OVCAR3 (cell line): ENCODE measurements around a stretch of chr2.

GRCh38 chr2:74489993-74490794 lies 7.3 kb downstream of the TTC31 start:
- RRBS, result 98% methylated on average over 4 of the region's 14 CpGs

GRCh38 chr2:74502088-74503247 lies 3.1 kb upstream of the LBX2 start:
- RRBS, result 49% methylated on average over 37 of the region's 78 CpGs

DNA sequence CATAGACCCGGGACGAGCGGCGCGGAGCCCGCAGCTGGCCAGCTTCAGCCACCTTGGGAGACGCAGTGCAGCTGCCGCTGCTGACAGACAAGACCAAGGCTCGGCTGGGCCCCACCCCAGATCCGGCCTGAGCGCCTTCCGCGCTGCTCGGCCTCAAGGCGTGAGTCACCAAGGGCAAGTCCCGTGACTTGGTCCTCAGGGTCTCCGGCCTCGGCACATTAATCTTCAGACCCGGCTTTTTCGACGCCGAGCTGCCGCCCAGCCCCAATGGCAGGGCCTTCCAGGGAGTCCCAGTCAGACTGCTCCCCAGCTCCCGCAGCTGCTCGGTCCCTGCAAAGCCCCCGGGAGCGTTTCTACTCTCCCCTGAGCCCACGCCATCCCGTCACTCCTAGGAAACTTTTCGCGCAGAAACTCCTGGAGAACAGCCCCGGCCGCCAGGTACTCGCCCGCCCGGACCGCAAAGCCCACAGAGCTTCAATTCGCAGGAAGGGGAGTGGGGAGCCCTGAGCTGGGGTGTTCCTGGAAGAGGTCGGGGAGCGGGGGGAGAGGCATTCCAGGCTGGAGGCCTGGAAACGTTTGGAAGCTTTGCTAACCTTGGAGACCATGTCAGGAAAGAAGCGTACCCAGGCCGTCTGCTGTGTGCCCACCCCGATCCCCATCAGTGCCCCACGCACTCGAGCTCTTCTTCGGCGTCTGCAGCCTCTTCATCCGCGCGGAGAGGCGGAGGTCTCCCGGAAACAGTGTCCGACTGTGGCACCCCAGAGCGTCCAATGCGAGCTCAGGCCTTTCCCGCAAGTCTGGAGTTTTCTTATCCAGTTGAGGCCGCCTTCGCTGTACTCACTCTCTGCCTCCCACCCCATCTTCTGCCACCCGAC lies 4.0 kb downstream of the PCGF1 start:
- RRBS, result 37% methylated on average over 25 of the region's 60 CpGs

DNA sequence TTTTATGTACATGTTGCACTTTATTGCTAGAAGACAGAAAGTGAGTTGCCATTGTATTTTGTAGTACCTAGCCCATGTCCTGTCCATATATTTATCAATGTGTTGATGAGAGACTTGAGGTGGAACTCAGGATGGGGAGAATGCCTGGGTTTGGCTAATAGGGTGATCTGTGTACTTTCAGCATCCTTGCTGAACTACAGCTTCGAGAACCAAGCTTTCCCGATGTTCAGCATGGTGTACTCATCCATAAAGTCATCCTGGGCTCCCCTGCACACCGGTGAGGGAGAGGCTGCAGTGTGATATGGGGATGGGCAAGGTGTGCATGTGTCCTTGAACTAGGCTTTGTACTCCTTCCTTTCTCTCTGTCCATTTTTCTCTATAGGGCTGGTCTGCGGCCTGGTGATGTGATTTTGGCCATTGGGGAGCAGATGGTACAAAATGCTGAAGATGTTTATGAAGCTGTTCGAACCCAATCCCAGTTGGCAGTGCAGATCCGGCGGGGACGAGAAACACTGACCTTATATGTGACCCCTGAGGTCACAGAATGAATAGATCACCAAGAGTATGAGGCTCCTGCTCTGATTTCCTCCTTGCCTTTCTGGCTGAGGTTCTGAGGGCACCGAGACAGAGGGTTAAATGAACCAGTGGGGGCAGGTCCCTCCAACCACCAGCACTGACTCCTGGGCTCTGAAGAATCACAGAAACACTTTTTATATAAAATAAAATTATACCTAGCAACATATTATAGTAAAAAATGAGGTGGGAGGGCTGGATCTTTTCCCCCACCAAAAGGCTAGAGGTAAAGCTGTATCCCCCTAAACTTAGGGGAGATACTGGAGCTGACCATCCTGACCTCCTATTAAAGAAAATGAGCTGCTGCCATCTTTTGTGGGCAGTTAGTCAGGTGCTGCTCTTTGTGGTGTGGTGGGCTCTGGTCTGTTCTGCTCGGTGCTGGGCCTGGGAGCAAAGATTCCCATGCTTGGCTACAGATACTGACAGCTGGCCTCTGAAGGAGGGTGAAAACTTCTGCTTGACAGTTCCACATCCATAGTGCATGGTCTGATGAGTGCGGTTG lies 3.0 kb downstream of the HTRA2 start:
- RRBS, result no CpG with 5 or more reads among the region's 11 CpGs

- RRBS, result 76% methylated on average over 7 of the region's 14 CpGs
These were observed 230 bp downstream of the LOXL3 start for GRCh38 chr2:74553556-74553867.

DNA sequence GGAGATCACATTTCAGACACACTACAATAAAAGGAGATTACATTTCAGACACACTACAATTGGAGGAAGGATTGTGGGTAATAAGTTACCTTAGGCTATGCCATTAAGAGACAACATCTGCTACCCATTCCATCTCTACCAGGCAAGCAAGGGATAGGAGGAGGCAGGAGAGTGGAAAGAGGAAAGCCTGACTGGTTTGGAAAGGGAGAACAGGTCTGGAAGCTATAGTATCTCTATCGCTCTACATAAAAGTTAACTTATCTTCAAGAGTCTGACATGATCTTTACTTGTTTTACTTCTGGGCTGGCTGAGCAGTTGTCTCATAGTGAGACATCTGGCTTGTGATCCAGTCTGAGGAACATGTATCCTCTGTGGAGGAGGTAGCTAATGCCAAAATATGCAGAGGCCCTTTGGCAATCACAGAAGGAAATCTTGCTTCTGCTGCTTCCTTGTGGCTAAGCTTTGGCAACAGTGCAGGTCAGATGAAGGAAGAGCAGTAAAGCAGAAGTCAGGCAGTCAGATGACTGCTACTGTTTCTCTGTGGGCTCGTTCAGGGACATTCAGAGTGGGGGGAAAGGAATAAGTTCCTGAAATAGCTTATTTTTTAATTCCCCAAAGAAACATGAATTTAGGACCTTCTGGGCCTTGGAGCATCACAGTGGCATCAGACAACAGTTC lies 22.2 kb downstream of the DOK1 start:
- RRBS, result no CpG with 5 or more reads among the region's 2 CpGs

- RRBS, result no CpG with 5 or more reads among the region's 8 CpGs
These were observed 90.2 kb downstream of the TACR1 start for GRCh38 chr2:75109165-75109573.

- RRBS, result no CpG with 5 or more reads among the region's 5 CpGs
These were observed 33.6 kb upstream of the MRPL19 start for GRCh38 chr2:75612923-75613345.

GRCh38 chr2:75697227-75697907 lies 13.3 kb downstream of the GCFC2 start:
- RRBS, result no CpG with 5 or more reads among the region's 3 CpGs

DNA sequence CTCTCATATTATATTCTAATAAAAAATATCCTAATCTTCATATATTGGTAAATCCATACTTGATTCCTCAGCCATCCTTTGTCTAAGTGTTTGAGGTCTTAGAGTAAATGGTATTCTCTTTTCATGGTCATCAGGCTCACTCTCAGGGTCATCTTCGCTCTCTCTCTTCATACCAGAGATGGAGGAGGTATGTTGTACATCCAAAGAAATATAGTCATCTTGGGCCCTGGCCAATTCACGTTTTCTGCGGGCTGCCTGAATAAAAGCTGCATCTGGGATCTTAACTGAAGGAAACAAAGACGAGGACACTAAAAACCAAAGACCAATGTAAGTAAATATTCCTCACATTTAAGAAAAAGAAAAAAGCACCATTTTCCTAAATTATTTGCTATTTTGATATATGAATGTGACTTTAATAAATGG lies 8.6 kb downstream of the GCFC2 start:
- RRBS, result no CpG with 5 or more reads among the region's 4 CpGs

- RRBS, result no CpG with 5 or more reads among the region's 7 CpGs
These were observed 484.4 kb upstream of the REG3G start for GRCh38 chr2:78541176-78541523.

GRCh38 chr2:78701421-78701974 lies 324.0 kb upstream of the REG3G start:
- RRBS, result 96% methylated on average over 5 of the region's 21 CpGs

DNA sequence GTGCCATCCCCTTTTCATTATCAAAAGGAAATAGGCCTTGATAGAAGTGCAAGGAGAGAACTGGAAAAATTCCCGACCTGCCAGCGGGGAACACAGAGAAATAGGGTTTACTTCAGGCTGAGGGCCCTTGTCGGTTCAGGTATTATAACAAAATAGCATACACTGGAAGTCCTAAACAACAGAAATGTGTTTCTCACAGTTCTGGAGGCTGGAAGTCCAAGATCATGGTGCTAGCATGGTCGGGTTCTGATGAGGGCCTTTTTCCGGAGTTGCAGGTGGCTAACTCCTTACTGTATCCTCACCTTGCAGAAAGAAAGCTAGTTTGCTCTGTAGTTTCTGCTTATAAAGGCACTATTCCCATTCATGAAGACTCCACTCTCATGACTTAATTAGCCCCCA lies 215.7 kb upstream of the LRRTM1 start:
- RRBS, result no CpG with 5 or more reads among the region's 5 CpGs

DNA sequence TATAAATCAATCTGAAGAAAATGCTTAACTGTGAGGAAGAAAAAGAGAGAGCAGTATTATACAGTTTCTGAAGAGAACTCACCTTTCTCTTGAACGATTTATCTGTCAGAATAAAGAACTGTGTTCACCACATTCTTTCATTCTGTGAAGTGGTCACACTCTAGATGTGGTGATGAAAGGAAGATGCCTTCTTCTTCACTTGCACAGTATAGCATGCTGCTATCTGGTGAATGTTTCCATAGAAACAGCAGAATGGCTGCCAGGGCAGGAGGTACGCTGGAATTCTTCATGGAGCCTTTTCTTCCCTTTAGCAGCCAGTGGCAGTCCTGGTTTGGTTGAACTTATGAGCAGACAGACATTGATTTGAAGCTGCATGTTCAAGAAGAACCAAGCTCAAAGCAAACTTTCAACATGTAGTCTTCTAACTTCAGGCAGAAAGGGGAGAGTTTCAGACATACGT lies 1157.8 kb upstream of the LRRTM1 start:
- RRBS, result no CpG with 5 or more reads among the region's 3 CpGs

DNA sequence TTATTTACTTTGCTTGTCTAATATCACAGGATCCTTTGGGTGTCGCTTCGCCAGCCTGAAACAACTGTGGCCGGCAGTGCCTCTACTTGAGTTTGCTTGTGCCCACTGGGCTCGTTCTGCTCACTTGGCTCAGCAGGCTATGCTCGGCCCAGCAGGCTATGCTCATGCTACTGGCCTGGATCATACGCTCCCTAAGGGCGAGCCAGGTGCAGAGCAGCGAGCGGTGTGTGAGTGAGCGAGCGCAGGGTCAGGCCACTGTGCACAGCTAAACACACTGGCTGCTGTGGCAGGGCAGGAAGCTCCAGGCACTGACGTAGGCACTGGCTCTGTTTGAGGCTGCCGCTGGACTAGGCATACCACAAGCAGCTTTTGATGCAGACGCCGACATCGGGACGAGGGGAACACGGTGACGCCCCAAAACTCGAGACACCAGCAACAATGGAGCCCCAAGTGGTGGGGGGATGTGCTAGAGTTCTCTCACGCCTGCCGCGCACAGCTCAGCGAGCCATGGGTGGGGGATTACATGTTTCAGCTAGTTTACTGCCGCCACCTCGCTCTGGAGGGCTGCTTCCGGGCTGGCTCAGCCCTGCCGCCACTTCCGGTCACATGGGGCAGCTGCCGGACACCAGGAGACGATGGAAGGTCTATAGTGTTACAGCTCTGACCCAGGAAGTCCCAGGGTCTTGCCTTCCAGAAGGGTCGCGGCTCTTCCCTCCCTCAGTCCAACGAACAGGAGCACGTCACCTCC lies 1176.7 kb upstream of the LRRTM1 start:
- RRBS, result no CpG with 5 or more reads among the region's 35 CpGs

GRCh38 chr2:84829979-84830625 lies 50.8 kb downstream of the TRABD2A start:
- RRBS, result no CpG with 5 or more reads among the region's 16 CpGs

DNA sequence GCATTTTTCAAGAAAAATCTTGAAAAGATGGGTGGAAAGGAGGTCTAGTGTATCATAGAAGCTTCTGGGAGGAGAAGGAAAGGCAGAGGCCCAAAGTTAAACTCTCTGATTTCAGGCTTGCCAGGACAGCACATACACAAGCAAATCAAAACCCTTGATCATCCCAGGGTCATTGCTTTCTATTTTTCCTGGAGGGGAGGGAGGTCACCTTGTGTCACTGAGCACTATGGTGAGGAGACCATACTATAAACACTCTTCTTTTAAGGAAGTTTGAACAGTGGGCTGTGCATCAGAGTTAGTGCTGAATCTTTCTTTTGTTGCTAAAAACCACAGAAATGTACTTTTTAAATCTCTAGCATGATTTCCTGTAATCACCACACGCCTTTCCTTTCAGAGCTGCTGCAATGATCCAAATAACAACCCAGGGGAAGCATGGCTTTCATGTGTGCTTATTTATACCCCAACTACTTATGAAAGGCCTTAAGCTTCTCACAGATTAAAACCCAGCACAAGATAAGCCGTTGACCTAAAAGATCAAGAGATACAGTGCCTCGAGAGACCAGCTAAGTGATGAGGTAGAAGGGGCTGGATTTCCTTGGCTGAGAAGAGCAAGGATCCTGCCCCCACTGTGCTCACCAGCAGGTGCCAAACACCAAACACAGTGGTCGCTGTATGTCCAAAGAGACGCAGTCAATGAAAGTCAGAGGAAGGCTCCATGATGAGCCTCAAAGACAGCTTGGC lies 34.8 kb downstream of the TRABD2A start:
- RRBS, result no CpG with 5 or more reads among the region's 5 CpGs

DNA sequence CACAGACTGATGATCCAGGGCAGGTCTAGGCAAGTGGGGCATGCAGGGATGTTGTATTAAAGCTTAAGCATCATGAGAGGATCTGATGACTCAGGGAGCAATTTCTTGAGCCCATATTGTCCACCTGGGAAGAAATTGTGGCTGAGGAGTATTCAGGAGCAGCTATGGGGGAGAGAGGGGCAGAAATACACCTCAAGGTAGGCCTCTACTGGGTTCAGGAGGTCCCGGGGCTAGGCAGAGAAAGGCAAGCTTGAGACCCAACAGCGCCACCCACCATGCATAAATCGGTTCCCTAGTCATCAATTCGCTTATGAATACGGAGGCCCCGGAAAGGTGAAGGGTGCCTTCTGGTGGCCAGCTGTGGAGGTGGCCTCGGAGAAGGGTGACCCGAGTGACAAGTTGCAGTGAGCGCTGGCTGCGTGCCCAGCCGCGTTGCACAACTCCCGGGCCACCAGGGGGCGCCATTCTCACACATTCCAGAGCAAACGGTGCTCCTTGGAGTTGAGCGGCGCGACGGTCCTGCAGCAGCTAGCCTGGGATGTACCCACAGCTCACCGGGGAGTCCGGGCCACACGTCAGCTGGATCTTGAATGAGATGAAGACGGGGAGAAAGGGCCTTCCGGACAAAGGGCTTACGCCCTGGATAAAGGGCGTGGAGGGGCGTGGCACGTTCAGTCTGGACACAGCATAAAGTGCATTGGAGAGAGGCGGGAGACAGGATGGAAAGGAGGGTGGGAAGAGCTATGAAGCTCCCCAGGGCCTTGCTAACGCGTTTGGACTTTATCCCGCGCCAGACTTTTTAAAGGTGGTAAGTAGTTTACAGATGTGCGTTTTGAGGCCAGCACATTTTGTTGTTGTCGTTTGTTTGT lies 20.3 kb downstream of the TMSB10 start:
- RRBS, result 15% methylated on average over 10 of the region's 35 CpGs

GRCh38 chr2:84969024-84969390 lies 2.0 kb upstream of the KCMF1 start:
- RRBS, result no CpG with 5 or more reads among the region's 2 CpGs

GRCh38 chr2:84969391-84969993 lies 1.5 kb upstream of the KCMF1 start:
- RRBS, result no CpG with 5 or more reads among the region's 5 CpGs